Bronchus (tissue), 1 donor: ENCODE measurements around a stretch of chr22.

- PRO-cap: no peak
Measured at GRCh38 chr22:49867073-49867596, 13.5 kb downstream of the ZBED4 start.

DNA sequence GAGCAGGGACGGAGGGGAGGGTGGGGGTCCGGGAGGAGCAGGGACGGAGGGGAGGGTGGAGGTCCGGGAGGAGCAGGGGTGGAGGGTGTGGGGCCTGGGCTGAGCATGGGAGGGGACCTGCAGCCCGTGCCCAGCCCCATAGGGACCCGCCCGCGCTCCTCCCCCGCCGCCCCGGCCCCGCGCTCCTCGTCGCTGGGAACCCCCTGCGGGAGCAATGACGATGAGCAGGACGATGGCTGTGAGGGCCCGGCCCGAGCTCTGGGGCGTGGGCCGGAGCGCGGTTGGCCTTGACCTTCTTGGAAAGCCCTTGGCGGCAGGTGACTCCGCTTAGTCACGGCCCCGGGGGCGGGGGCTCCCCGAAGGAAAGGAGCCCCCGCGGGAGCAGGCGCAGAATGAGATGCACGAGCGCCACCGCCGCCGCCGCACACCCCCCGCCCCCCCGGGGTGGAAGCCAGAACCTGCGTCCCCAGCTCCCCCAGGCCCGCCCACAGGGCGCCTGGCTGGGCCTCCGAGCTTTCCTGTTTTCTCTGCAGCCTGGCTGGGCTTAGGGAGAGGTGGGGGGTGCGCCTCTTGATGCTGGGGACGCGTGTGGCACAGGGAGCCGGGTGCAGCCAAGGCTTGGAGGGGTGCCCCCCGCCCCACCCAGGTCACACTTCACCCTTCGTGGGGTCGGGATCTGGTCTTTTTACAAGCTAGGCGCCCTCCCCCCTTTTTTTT is 17.7 kb downstream of the CRELD2 start:
- PRO-cap: bidirectional peak, plus-strand start at position 214 of the sequence, minus-strand start at position 260 of the sequence; bidirectional peak, plus-strand start at position 395 of the sequence, minus-strand start at position 298 of the sequence; bidirectional peak, plus-strand start at position 547 of the sequence, minus-strand start at position 498 of the sequence

GRCh38 chr22:49947751-49948906 is 12.4 kb upstream of the PIM3 start:
- PRO-cap: bidirectional peak, plus-strand start at chr22:49948384, minus-strand start at chr22:49948304; bidirectional peak, plus-strand start at chr22:49948702, minus-strand start at chr22:49948707; bidirectional peak, plus-strand start at chr22:49948780, minus-strand start at chr22:49948755

DNA sequence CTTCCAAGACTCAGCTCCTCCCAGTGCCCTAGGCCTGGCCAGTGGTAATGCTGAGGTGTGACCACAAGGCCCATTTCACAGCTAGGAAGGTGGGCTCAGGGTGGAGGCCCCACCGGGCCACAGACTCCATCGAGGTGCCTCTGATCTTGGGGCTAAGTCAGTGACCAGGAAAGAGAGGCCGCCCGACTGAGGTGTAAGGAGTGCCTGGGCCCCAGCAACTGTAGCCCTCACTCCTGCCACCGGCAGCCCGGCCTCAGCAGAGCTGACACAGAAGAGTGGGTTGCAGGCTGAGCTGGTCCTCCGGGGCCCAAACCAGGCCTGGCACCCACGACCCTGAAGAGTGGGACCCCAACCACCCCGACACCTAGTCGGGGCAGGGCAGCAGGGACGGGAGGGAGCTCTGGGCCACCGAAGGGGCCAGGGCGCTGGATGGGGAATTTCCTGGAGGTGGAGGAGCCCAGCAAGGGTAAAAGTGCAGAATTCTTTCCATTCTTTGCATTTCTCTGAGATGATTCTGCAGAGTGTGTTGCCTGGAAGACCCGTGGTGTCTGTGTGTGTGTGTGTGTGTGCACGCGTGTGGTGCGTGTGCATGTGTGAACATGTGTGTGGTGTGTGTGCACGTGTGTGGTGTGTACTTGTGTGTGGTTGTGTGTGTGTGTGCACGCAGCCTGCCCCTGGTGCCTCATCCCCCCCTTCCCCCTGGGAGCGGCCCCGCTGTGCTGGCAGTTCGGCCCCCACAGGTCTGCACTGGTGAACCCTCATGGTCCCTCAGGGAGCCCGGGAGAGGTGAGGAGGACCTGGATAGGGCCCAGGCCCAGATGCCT is 8.3 kb upstream of the PIM3 start:
- PRO-cap: no peak

- PRO-cap: no peak
Measured at GRCh38 chr22:49969825-49970393, 9.3 kb downstream of the PIM3 start.

DNA sequence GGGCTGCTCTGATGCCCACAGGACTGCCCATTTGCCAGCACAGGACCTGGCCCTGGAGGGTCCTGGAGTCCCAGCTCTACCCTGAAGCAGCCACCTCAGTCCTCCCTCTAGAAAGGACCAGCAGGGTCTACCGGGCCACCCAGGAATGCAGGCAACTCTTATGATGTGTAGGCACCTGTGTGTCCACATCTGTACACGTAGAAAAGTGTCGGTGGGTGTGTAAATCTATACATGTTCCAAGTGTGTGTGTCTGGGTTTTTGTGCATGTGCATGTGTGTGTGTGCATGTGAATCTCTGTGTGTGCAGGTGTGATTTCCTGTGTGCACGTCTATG is 9.8 kb downstream of the PIM3 start:
- PRO-cap: no peak

- PRO-cap: no peak
Measured at GRCh38 chr22:50031785-50032271, 19.3 kb upstream of the IL17REL start.

DNA sequence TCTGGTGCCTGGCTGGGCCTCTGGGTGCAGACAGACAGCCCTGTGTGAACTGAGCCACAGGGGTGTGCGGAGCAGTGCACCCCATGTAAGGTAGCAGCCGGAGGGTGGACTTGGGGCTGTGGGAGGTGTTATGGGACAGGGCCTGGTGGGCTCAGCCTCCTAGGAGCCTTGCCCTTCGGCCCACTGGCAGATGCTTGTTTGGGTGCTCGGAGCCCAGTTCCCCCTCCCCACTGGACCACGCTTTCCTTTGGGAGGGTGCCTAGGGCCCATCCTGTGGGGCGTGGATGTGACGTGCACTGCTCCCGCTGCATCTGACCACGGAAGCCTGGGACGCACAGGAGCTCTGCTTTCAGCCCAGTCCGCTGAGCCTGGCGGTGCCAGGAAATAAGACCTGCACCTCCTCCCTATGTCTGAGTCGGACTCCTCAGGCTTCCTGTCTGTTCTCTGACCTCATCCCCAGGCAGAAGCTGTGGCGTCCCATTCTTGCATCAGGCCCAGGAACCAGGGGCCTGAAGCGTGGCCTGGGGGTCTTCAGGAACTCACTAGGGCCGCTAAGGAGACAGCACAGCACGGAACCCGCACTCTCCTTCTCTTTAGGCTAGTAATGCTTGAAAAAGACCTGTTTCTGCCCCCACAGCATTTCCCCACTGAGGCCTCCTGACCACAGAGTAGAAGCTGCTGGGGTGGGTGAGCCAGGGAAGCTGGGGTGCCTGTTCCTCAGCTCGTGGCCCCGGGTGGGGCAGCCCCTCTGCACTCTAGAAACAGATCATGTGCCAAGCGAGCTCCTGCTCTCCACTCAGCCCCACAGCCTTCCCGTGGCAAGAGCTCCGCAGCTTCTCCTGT is 22.4 kb downstream of the MOV10L1 start:
- PRO-cap: no peak

GRCh38 chr22:50114283-50115148 is 24.7 kb downstream of the MOV10L1 start:
- PRO-cap: no peak

DNA sequence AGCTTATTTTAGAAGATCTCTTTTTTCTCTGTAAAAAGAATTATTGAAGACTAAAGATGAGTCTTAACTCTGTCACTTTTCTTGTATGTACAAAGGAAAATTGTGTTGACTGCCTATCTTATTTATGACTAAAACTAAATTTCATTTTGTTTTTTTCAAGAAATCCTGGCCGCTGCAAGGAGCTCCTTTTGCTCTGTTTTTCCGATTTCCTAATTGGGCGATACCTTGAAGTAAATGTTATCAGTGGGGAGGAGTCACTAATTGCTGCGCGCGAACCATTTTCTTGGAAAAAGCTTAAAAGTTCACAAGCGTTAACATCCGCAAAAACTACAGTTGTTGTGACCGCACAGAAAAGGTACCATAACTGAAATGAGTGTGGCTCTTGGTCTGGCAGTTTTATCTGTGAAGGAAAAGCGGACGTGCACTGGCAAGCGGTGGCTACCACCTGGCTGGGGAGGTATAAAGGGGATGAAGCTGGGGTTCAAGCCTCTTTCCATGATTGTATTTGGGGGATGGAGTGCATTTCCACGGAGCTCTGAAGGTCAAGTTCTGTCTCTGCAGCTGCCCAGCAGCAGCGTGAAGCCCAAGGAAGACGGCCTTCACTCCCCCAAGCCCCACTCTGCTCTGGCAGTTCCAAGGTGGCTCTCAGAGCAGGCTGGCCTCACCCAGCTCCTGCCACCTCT is 27.3 kb downstream of the MOV10L1 start:
- PRO-cap: no peak

- PRO-cap: no peak
Measured at GRCh38 chr22:50203084-50203782, 2.4 kb downstream of the SELENOO start.

DNA sequence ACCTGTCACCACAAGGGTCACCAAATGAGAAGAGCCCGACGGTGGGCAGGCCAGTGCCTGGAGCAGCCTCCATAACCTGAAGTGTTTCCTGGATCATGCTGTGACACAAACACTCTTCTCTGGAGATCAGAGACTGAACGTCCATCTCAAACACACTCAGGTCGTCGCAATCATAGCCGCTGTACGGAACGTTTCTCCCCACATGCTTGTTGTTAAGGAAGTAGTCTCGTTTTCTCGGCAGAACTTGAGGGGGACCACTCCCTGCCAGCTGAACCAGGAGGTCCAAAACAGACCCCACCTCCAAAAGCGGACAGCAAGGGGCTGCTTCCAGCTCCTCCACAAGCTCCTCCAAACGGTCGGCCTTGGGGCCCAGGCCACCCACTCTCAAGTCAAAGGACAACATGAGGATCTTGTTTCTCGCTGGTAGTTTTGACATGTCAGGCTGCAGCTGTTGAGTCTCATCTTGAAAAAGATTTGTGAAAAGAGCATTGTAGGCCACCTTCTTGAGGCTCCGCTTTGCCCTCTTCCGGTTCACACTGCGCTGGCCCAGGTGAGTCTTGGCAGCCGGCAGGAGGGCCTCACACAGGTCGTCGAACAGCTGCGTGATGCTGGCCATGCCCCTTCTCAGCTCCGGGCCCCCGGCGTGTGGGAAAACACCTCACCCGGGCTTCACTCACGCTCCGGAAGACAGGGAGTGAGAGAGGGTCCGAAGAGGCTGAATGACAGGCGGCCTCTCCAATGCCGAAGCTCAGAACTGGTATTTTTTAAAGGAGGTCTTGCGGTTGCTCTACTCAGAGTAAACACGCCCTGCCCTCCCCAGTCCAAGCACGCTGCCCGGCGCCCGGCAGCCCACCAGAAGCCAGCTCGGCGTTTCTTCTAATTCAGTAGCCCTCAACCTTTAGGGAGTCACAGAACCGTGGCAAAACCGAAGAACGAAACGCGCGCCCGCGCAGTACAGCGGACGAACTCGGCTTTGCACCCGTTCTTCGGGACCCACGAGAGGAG is 677 bp downstream of the TUBGCP6 start:
- PRO-cap: bidirectional peak, plus-strand start at position 819 of the sequence, minus-strand start at position 645 of the sequence

DNA sequence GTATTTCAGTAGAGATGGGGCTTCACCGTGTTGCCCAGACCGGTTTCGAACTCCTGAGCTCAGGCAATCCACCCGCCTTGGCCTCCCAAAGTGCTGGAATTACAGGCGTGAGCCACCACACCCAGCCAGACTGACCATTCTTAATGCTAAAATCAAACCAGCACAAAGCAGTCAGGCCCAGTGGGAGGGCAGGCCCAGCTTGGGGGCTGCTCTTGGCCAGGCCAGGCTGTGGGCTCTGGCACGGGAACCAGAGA is 8.7 kb downstream of the PLXNB2 start:
- PRO-cap: no peak

DNA sequence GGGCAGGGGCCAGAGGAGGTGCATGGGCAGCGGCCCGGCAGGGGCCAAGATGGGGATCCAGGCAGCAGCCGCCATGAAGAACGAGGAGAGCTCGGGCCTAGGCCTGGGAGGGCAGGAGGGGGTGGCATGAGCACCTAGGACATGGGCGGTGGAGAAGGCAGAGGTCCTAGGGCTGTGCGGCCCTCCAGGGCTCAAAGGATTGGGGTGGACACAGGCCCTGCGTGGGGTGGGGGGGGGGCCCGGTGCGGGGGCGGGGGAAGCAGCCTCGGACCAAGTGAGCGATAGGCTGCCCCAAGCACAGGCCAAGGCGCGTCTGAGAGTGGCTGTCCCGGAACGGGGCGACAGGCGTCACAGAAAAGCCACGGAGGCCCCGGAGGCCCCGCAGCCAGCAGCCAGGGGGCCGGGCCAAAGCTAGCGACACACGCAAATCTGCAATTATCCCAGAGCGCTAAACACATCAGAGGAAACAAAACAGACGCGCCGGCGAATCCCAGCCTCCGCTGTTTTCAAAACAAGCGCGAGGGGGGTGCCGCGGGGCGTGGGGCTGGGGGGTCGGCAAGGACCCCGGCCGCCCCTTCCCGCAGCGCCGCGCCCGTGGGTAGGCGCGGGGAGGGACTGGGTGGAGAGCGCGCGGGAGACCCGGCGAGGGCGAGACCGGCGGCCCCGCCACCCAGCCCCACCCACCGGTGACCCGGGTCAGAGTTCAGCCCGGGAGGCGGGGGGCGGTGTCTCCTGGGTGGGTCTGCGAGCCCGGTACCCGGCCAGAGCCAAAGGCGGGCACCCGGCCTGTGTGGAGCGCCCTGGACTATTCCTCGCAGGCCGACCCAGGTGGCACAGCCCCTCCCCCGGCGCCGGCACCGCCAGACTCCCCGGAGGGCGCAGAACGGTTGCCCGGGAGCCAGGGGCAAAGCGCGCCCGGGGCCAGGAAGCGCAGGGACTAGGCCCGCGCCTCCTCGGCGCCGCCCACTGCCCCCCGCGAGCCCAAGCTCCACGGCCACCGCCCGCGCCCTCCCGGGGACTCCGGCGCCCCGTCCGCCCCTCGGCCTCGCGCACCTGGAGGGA is 8.0 kb downstream of the PLXNB2 start:
- PRO-cap: no peak

GRCh38 chr22:50301021-50302067 is 6.1 kb downstream of the PLXNB2 start:
- PRO-cap: no peak

DNA sequence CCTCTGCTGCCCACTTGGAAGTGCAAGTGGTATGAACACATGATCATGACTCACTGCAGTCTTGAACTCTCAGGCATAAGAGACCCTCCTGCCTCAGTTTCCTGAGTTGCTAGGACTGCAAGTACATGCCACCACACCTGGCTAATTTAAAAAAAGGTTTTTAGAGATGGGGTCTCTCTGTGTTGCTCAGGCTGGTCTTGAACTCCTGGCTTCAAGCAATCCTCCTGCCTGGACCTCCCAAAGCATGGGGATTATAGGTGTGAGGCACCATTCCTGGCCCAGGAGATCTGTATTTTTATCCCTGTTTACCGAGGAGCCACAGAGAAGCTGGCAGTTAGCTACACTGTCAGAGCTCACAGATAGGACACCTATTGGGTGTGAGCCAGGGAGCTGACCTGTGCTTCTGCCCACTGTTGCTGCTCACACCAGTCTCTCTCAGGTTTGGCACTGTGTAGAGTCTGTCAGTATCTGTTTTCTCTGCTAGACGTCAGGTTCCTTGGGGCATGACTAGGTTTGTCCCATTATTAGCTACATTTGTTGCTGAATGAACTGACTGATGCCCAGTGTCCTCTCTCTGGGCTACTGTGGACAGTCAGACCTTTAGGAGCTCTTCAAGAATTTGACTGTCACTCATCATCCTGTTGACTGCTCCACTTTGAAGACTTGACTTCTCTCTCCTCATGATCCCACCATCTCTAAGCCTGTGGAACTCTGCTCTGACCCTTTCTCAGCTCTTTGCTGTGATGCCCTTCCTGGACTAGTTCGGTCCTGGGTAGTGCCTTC is 17.4 kb downstream of the PPP6R2 start:
- PRO-cap: no peak

GRCh38 chr22:50388802-50389642 is 45.9 kb downstream of the PPP6R2 start:
- PRO-cap: no peak

GRCh38 chr22:50414255-50414993 is 60.4 kb downstream of the SBF1 start:
- PRO-cap: no peak

- PRO-cap: no peak
Measured at GRCh38 chr22:50436428-50437328, 38.2 kb downstream of the SBF1 start.

- PRO-cap: no peak
Measured at GRCh38 chr22:50443763-50444938, 30.7 kb downstream of the SBF1 start.